ENCODE measurements around the gene EXT2.

DNA sequence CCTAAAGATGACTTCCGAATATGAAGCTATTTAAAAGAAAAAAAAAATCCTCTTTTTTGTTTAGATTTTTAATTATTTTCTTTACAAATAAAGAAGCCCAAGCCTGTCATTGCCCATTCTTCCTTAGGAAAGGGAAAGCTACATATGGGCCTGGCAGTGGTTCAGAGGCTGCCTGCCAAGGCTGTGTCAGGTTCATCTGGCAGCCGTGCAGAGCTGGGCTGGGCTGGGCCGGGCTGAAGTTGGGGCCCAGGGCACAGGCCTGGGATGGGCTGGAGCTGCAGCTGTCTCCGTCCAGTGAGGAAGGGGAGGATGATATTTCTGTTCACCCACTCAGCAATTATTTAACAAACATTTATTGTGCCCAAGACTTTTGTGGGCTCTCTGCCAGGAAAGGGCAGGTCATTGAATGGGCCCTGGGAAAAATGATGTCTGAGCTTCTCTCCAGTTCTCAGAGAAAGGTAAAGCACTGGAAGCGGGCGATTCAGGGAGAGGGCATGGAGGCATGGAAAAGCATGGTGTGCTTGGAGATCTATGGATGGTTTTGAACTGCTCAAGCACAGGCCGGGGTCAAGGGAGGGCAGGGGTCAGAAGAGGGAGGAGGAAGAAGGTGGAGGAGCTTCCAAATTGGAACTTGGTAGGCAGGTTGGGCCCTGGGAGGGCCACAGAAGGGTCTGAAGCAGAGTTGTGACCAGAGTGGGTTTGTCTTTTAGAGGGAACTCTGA is 4.7 kb downstream of the PRR5L start:
- PRO-cap = no peak

- PRO-cap = no peak
Measured at GRCh38 chr11:36385375-36385851, 89.3 kb downstream of the PRR5L start.

DNA sequence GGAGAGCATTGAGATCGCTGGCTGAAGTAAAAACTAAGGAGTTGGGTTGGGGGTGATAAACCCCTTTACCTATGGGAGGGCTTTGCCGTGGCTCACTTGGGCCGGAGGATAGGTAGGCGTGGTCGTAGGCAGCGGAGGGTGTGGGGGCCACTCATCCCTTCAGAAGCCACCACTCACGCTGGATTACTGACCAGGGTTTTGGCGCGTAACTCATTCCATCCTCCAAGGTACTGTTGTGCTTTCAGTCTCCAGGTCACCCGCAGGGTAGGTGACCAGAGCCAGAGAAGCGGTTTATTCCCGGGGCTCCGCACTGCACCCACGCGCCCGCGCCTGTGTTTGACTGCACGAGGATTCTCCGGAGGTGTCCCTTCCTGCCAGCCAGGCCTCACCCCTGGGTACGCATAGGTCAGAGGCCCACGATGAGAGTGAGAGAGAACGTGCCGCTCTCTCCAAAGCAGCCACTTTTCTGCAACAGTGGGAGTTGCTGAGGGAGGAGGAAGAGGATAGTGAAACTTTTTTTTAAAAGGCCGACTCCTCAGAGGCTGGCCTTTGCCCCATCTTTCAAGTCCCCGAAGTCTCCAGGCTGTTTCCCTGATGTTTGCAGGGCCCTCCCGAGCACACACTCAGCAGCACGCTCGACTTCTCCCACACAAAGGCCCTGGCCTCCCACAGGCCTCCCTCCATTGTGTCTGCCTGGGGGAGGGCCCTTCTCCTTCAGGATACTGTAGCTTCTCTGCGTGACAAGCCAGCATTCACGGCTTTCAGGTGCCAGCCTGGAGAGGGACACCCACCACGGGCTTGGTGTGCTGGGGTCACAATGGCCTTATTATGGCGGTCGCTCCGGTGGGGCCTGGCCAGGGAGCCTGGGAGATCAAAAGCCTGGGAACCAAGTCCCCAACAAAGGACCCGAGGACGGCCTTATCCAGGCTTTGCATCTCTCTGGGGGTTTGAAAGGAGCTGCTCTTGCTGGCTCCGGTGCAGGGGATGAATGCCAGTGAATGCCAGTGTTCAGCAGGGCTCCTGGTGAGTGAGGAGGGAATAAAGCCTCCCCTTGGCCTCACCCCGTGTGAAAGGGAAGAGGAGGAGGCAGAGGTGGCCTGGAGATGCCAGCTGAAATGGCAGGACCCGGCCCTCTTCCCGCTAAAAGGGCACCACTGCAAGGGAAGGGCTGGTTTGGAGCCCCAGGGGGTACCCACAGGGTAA is 55.2 kb downstream of the TRAF6 start:
- PRO-cap = no peak

DNA sequence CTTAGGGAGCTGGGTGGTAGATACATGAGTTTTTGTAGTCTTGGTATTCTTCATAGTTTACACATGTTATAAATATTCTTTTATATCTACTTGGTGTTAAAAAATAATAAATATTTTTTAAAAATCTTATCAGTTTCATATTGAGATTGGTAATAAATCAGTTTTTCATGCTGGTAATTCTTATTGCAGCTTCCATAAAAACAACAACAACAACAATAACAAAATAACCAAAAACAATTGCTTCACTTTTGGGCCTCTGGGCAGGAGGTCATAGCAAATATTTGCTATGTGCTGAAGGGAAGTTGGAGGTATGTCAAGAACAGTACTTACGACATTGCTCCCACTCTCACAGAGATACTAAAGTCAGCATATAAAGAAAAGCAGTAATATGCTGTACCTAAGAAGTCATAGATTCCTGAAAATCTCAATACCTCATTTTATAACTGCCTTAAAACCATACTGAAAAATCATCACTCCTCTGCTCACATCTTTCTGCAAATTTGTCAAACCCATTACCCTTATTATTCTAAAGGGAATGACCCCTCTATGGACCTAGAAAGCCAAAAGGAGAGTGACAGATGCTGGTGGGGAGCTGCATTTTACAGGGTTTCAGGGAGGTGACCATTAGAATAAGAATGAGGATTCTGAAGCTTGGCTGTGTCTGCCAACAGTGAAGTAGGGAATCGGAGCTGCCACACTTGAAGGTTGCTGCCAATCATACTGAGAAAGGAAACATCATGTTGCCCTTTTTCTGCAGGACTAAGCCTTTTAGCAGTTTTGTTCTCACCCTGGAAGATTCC is 743.0 kb downstream of the LRRC4C start:
- PRO-cap = no peak

DNA sequence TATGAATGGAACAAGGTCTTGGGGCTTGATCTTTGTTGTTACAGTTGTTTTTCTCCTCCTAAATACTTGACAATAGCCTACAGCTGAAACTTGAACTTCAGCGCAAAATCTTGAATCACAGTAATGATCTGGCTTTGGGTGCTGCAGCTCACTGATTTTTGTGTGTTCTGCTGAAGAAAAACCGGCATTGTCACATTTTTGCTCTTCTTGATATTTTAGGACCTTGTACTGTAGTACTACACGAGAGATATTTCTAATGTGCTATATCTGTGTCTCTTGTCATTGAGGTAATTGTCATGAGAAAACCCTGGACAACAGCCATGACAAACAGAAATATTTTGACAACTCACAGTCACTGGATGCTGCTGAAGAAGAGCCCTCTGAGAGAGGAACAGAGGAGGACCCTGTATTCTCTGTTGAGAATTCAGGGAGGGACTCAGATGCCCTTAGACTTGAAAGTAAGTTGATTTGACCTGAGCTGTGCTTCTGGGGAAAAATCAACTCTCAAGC is 77.2 kb downstream of the TTC17 start:
- PRO-cap = no peak

DNA sequence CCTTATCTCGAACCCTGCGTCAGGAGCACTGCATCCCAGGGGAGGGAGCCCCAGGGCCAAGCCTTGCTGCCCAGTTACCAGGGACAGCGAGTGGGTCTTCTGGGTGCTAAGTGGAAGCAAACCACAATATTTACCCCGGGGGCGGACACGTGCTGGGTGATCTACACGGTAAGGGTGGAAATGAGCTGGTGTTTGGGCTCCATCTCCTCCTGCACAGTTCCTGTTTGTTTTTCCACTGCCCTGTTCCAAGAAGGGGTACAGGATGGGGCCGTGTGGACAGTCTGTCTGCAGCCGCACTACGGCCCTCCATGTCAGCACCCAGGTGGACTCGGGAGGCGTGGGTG is 133.6 kb upstream of the HSD17B12 start:
- PRO-cap = no peak

- PRO-cap = no peak
Measured at GRCh38 chr11:43556484-43557199, 123.9 kb upstream of the HSD17B12 start.

DNA sequence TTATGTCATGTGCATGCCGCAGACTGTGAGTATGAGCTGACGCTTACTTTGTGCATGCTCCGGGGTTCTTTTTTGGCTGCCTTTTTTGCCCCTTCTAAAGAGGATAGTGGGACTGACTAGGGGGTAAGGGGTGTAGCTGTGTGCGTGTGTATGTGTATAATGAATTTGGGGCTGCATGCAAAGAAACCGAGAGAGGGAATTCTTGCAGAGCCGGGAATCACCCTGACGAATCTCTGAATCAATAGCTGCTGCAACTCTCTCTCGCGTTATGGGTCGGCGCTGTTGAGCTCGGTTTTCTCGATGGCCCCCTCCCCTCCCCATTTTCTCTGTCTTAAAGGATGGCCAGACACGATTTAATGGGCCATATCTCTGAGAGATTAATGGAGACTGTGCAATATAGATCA is 103.9 kb upstream of the HSD17B12 start:
- PRO-cap = no peak

GRCh38 chr11:43644704-43645049 is 35.9 kb upstream of the HSD17B12 start:
- PRO-cap = no peak

GRCh38 chr11:43736696-43737386 is 56.3 kb downstream of the HSD17B12 start:
- PRO-cap = no peak

GRCh38 chr11:43925879-43926768 is 16.3 kb upstream of the C11orf96 start:
- PRO-cap = unidirectional peak, plus-strand start at chr11:43926192

GRCh38 chr11:43933524-43933780 is 9.0 kb upstream of the C11orf96 start:
- PRO-cap = no peak

DNA sequence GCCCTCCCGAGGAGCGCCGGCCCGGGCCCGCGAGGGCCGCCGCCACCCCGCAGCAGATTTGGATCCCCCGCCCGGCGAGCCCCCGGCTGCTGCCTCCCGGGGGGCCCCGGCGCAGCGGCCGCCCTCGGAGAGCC is 160 bp downstream of the C11orf96 start:
- PRO-cap = no peak

DNA sequence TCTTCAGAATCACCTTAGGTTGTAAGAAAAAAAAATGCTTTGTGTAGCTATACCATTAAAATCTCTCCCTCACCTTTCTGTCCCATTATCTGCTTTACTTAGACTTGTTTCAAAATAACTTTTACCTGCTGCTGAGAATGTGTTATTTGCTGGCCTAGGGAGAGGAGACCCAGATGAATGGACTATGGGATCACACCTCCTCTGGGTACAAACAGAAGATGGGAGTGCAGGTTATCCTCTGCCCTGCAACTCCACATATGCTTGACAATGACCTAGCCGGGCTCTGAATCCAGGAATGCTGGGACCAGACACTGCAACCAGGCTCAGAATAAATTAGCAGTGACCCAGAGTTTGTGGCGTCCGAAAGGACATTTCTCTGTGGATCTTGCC is 41.8 kb downstream of the C11orf96 start:
- PRO-cap = no peak

DNA sequence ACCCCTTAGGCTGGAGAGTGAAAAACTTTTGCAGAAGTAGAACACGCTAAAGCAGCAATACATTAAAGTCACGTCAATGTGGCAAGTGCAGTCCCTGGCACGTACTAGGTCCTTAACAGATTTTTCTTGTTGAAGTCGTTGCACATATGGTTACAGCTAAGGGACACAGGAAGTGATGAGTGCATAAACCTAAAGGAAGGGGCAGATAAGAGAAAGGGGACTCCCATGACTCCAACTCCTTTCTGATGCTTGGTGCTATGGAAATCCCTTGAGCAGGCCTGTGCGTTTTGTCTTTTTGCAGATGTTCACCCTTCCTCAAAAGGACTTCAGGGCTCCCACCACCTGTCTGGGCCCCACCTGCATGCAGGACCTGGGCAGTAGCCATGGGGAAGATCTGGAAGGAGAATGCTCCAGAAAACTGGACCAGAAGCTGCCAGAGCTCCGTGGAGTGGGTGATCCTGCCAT is 1.3 kb downstream of the ACCS start:
- PRO-cap = no peak

DNA sequence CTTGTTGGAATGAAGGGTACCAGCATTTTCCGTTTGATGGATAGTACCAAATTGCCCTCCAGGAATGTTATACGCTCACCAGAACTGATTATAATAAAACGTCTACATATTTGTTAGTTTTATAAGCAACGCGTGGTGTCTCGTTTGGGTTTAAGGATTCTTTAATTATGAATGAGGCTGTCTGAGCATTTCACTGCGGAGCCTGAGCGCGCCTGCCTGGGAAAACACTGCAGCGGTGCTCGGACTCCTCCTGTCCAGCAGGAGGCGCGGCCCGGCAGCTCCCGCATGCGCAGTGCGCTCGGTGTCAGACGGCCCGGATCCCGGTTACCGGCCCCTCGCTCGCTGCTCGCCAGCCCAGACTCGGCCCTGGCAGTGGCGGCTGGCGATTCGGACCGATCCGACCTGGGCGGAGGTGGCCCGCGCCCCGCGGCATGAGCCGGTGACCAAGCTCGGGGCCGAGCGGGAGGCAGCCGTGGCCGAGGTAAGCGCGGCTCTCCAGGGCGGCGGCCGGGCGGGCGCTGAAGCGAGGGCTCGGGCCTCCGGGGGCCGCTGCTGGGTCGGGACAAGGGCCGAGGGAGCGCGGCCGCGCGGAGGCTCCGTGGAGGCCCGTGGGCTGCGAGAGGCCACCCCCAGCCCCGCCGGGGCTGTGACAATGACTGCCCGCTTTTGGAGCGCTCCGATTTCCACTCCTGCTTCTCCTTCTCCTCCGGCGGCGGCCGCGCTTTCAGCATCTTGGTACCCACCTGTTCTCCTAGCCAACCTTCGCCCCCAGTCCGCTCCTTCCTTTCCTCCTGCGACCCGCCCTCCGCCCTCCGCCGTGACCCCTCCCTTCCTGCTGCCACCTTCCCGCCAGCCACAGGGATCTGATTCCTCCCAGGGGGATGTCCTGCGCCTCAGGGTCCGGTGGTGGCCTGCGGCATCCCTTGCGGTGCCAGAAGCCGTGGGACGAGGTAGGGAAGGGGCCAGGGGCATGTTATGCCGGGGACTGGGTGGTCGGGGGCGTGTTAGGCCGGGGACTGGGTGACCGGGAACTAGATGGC is at the start of gene EXT2:
Gene EXT2 (plus strand): TSS at position 307 of the 1,040 bp plus-strand sequence.
- PRO-cap = unidirectional peak, plus-strand start at position 292 of the sequence; unidirectional peak, plus-strand start at position 352 of the sequence

DNA sequence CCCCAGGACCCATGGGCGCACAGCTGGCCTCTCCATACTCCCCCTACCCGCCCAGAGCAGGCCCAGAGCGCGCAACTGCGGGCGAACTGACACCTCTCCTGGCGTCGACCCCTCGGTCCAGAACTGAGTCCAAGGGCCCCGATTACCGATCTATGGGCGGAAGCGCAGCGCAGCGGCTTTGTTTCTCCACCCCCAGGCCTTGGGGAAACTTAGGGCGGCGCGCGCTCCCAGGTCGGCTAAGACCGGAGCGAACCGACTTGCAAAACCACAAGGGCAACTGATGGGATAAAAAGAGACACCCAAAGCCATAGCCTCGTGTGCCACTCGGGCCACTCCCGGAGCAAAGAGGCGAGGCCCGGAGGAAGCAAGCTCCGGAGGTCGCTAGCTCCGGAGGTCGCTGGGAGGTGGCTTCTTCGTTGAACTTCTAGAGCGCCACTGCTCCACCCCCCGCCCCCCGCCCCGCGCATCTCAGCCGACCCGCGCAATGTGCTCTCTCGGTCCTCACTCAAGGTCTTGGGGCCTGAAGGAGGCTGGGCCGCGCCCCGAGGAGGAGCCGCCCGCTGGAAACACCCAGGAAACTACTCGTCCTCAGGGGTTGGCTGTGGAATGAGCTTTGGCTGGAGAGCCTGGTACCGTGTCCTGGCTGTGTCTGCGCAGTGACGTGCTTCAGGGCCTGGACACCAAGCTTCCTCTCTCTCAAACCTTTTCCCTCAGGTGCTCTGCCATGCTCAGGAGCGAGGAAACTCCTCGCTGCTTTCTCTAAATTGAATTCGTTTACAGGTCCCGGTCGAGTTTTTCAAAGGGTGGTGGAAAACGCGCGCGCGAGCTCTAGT is 9.9 kb upstream of the ALX4 start:
- PRO-cap = no peak

- PRO-cap = no peak
Measured at GRCh38 chr11:44519972-44520604, 45.4 kb upstream of the CD82 start.

GRCh38 chr11:44530631-44531145 is 34.8 kb upstream of the CD82 start:
- PRO-cap = no peak

DNA sequence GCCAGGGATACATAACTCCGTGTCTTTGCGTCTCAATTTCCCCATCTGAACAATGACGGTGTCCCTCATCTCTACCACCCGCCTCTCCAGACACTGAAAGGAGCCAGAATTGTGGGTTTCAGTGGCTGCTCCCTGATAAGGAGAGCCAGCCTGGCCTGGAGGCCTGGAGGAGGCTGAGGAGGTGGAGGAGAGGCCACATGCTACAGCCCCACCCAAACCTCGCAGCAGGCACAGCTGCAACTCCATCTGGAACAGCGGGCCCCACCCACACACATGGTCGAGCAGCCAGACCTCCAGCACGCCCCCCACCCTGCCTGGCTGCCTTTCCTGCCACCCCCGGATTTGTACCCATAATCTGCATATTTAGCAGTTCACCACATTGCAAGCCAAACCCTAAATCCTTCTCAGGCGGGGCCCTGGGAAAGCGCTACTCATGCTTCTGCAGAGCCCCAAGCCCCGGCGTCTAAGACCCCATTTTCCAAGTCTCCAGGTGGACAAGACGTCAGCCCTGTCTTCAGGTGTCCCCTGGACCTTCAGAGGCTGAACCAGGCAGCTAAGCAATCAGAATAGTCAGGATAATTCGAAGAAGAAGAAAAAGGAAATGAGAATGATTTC is 34.2 kb upstream of the CD82 start:
- PRO-cap = no peak

Measured in right cardiac atrium (tissue), 1 donor.